Measurements from ENCODE around the genes MPHOSPH10 and DYSF.

DNA sequence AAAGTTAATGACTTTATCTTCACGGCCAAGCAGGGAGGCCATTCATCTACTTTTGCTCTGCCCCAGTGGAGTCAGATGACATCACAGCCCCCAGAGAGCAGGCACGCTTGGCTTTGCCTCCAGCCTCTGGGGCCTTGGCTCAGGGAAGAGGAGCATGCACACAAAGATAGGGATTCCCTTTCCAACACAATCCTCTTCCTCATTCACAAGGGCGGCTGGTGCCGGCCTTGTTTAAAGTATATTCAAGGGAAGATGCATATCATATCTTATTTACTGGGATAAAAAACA lies 21.3 kb downstream of the TGFA start:
- RRBS, result no CpG with 5 or more reads among the region's 4 CpGs

- RRBS, result 2% methylated on average over 25 of the region's 49 CpGs
These were observed 524 bp upstream of the TGFA start for GRCh38 chr2:70554033-70554666.

DNA sequence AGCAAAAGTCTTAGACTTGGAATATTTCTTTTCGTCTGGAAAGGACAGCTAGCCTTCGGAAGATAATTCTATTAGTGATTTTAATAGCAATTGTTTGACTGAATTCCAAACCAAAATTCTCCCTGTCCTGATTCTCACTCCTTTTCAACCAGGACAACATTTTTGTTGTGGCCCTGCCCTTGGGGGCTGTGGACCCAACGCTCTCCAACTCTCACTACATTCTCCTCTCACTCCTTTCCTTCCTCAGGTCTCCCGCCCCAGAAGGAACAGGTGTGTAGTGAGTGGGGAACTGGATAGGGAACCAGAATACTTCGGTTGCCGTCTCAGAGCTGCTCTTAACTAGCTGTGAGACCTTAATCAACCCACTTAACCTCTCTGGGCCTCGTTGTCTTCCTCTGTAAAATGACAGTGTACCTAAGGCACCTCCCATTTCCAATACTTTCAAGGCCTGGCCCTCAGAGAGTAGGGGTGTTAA lies 607 bp upstream of the ADD2 start:
- RRBS, result no CpG with 5 or more reads among the region's 7 CpGs

DNA sequence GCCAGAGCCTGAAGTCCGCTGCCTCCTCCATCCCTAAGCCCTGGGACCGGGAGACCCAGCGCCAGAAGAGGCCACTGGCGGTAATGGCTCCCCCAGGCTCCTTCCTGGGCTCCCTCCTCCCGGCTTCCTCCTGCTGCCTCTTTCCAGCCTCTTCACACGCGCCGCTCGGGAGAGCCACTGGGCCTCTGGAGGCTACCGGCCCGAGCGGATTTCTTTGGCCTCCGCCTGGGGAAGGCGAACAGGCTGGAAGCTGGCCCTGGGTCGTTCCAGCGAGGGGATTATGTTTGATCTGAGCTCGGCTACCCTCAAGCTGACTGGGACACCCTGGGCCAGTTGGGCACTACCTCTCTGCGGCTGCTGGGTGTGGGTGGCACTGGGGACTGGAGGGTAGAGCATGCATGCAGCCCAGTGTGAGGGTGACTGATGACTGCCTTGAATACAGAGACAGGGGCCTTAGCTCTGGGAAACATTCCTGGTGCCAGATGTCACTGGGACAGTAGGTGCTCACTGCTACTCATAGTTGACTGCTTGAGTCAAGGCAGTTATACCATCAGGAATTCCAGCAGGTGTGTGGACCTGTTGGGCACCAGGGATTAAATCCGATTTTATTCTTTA lies 1.5 kb downstream of the VAX2 start:
- RRBS, result 7% methylated on average over 8 of the region's 19 CpGs

- RRBS, result no CpG with 5 or more reads among the region's 3 CpGs
These were observed 7.4 kb downstream of the ANKRD53 start for GRCh38 chr2:70985757-70986339.

- RRBS, result no CpG with 5 or more reads among the region's 6 CpGs
These were observed 7.2 kb downstream of the TEX261 start for GRCh38 chr2:70987150-70988228.

- RRBS, result 2% methylated on average over 11 of the region's 64 CpGs
These were observed at the start of gene MPHOSPH10 for GRCh38 chr2:71130169-71130963. Gene MPHOSPH10 (plus strand): TSS chr2:71130634.

DNA sequence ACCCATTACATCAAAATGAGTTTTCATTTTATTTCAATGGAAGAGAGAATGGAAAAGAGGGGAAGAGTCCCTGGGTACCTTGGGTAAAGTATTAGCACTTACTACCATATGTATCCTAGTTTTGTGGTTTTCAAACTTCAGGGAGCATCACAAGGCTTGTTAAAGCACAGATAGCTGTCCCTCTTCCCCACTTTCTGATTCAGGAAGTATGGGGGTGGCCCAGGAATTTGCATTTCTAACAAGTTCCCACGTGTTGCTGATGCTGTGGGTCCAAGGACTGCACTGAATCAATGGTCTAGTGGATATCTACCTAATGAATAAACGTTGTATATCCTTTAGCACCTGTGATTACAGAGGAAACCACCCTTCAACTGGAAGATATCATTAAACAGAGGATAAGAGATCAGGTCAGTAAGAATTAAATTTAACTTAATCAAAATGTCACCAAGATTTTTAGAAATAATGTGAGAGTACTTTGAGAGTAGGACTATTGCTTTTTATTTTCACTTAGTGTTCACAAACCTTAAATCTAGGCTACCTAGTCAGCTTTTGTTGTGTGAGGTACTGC lies 9.1 kb downstream of the MPHOSPH10 start:
- RRBS, result no CpG with 5 or more reads among the region's 2 CpGs

GRCh38 chr2:71156336-71157130 lies 26.1 kb downstream of the MPHOSPH10 start:
- RRBS, result no CpG with 5 or more reads among the region's 9 CpGs

- RRBS, result no CpG with 5 or more reads among the region's 1 CpG
These were observed 1.6 kb downstream of the PAIP2B start for GRCh38 chr2:71225416-71225650.

- RRBS, result no CpG with 5 or more reads among the region's 8 CpGs
These were observed 25.7 kb downstream of the ZNF638 start for GRCh38 chr2:71357110-71357878.

- RRBS, result 2% methylated on average over 20 of the region's 69 CpGs
These were observed 12.9 kb upstream of the DYSF start for GRCh38 chr2:71453243-71454303.

GRCh38 chr2:71465974-71467281 lies at the start of gene DYSF:
Gene DYSF (plus strand): TSS chr2:71466699.
- RRBS, result 4% methylated on average over 47 of the region's 102 CpGs

GRCh38 chr2:71503592-71504259 lies 37.2 kb downstream of the DYSF start:
- RRBS, result no CpG with 5 or more reads among the region's 8 CpGs

DNA sequence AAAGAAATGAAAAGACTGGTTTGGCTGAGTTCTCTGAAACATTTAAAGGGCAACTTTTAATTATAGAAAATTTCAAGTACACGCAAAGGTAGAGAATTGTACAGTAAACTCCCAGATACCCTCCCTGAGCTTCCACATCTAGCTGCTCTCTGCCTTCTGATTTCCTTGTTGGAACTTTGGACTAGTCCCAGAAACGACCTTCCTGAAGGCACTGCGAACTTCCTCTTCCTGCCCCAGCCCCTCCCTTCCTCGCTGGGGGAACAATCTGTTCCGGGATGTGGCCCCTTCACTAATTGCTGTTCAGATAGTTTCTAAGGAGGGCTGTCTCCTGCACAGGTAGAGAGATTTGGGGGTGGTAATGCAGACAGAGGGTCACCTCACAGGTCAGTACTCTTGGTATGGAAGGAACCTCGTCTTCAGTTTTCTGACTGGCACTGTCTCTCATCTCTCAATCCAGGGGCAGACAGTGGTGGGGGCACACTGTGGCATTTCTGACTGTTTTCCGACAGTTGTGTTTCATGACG lies 78.8 kb downstream of the DYSF start:
- RRBS, result no CpG with 5 or more reads among the region's 8 CpGs

- RRBS, result no CpG with 5 or more reads among the region's 1 CpG
These were observed 285.2 kb downstream of the DYSF start for GRCh38 chr2:71751671-71752036.

DNA sequence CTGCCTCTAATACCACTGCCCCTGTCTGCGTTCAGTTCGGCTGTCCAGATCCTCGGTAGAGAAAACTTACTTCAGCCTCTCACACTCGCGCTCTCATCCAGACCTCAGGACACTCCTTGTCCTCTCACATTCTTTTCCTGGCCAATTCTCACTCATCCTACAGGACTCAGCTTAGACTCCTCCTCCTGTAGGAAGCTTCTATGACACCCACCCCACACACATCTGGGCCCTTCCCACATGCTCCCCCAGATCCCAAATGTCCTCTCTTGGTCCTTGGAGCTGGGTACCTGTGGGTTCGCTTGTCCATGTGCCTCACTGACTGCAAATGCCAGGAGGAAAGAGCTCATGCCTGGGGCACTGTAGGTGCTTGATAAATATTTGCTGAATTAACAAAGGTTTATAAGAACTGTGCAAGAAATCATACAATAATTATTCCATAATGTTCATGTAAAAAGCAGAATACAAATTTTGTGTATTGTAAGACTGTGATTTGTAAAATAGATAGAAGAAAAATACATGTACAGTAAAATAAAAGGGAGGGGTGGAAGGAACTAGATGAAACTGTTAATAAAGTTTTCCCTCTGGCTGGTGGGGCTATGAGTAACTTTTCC lies 182.7 kb downstream of the CYP26B1 start:
- RRBS, result no CpG with 5 or more reads among the region's 6 CpGs

DNA sequence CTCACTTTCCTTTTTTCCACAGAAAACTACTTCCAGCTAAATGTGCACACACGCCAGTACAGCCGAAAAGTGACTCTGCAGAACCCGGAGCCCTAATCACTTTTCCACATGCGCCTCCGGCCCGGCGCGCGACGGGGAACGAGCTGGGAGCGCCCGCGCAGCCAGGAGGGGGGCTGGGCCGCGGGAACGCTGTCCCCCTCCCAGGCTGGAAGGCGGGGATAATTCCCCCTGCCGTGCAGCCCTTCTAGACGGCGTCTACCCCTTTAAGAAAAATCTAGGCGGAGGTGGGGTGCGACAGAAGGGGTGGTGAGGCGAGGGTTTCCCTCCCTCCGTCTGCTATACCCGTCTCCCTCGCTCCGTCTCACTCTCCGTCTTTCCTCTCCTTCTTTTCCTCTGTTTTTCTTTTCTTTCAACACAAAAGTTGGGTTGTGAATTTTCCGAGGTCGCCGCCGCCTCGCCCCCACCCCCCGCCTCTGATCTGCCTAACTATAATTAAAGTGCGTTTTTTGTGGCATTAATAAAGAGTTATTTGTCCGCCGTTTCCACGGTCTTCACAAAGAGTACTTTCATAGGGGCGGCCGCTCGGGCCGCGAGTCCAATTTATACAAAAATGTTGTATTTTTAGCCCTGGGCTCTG lies 2.3 kb downstream of the CYP26B1 start:
- RRBS, result 1% methylated on average over 3 of the region's 44 CpGs

DNA sequence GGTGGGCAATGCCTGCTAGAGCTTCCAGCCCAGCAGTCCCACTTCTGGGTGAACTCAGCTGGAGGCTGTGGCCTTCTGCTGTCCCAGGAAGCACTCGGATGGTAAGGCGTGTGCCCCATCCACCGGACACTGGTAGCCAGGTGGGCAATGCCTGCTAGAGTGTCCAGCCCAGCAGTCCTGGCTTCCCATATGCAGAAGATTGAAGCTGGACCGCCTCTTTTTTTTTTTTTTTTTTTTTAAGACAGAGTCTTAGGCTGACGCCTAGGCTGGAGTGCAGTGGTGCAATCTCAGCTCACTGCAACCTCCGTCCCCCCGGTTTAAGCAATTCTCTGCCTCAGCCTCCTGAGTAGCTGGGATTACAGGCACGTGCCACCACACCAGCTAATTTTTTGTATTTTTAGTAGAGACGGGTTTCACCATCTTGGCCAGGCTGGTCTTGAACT lies 86.2 kb upstream of the CYP26B1 start:
- RRBS, result no CpG with 5 or more reads among the region's 9 CpGs

DNA sequence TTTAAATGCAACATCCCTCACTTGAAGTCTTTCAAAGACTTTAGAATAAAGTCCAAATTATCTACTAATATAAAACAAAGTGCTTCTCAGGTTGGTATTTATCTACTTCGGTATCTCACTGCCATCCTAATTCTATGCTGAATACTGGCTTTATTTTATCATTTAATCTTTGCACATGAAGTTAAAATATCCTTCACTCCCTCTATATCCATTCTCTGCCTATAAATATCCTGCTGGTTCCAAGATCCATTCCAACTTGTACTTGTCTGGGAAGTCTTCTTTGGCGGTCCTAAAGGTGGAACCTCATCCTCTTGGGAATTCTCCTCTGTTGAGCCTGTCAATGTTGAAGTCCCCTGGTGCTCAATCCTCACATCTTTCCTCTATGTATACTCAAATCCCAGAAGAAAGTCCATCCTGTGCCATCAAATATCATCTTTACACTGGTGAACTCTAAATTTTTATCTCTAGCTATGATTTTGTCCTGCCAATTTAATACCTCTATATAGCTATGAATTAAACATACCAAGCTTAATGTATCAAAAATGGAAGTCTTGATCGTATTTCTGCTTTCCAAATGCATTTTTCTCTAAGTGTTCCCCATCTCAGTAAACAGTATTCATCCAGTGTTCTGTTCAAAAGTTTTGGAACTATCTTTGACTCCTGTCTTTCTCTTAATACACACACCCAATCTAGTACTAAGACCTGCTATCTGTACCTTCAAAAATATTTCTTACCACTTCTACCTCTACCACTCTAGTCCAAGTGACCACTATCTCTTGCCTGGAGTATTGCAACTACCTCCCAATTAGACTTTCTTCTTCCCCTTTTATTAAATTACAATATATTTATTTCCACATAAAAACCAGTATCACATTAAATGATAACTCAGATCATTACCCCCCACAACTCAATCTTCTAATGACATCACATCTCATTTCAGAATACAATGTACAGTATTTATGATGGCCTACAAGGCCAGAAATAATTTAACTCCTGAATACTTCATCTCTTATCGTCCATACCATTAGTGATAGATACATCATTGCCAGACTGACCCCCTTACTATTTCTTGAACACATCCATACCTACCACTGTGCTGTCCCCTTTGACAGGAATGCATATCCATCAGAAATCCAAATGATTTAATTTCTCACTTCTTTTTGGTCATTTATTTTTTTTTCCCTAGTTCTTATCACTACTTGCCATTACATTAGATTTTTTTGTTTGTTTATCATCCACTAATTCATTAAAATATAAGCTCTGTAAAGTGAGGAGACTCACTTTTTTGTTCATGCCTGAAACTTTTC lies 329.5 kb upstream of the CYP26B1 start:
- RRBS, result no CpG with 5 or more reads among the region's 4 CpGs